Measurements from ENCODE around the genes CENPV, UBB and MPRIP.

GRCh38 chr17:15488225-15489129, 21.1 kb upstream of the CDRT4 start:
- PRO-cap, 3 experiments, result no peak in any of the 3 experiments
- RAMPAGE, long total RNA, 2 experiments, result no peak in any of the 2 experiments
- RRBS, result no CpG with 5 or more reads among the region's 11 CpGs

- PRO-cap, 3 experiments, result no peak in any of the 3 experiments
- RAMPAGE, long total RNA, 2 experiments, result no peak in any of the 2 experiments
- RRBS, result no CpG with 5 or more reads among the region's 5 CpGs
Observed at GRCh38 chr17:15659930-15660382, 24.2 kb downstream of the TRIM16 start.

DNA sequence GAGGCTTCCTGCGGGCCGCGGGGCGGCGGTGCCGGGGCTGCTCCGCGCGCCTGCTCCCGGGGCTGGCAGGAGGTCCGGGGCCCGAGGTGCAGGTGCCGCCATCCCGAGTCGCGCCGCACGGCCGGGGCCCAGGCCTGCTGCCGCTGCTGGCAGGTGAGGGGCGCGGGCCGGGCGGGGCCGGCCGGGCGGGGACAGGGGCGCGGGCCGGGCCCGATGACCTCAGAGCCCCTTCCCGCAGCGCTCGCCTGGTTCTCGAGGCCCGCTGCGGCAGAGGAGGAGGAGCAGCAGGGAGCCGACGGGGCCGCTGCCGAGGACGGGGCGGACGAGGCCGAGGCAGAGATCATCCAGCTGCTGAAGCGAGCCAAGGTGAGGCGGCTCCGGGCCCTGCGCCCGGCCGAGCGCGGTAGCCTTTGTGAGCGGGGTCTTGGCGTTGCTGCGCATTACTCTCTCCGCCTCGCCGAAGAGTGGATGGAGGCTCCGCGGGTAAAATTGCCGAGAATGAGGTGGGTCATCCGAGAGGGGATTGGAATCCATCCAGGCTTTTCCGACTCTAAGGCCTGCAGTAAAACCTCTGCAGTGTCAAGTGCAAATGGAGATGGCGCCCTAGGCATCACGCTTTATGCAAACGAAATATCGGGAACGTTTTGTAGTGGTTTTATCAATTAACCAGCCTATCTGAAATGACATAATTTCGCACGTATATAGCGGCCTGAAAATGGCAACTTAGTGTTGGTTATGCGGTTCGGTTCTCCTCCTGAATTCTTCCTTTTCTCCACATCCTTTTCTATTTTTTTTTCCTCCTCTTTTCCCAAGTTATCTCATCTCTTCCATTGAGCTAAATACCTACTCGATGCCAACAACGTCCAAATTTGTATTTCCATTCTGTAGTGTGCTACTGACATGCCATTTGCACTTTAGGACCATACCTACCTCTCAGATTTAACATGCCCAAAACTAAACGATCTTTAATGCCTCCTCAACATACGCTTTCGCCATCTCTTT, 557 bp downstream of the TTC19 start:
- PRO-cap, 3 experiments, result peak in 1 of 3 experiments; most common minus-strand start position 619 of the sequence (in 1)
- RAMPAGE, long total RNA, 2 experiments, result no peak in any of the 2 experiments
- RRBS, result under 1% methylated on average over 19 of the region's 79 CpGs

GRCh38 chr17:16024763-16025386, 25.3 kb downstream of the TTC19 start:
- PRO-cap, 3 experiments, result no peak in any of the 3 experiments
- RAMPAGE, long total RNA, 2 experiments, result no peak in any of the 2 experiments
- RRBS, result no CpG with 5 or more reads among the region's 4 CpGs

DNA sequence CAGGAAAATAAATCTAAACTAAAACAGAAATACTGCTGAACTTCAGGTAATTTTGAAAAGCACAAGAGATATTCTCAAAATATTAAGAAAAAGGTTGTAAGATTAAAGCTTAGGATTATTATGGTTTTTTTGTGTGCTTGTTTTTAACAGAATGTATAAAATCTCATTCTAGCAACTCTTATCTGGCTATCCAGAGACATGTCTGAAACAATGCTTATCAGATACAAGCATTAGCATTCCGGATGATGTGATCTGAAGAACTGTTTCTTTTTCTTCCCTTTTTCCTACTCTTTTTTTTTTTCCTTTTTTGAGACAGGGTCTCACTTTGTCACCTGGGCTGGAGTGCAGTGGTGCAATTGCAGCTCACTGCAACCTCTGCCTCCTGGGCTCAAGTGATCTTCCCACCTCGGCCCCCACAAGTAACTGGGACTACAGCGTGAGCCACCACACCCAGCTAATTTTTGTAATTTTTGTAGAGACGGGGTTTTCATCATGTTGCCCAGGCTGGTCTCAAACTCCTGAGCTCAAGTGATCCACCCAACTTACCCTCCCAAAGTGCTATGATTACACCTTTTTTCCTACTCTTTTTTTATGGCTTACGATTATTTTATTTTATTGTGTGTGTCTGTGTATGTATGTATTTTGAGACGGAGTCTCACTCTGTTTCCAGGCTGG, 38.7 kb downstream of the TTC19 start:
- PRO-cap, 3 experiments, result no peak in any of the 3 experiments
- RAMPAGE, long total RNA, 2 experiments, result no peak in any of the 2 experiments
- RRBS, result no CpG with 5 or more reads among the region's 6 CpGs

GRCh38 chr17:16046775-16047296, 47.2 kb downstream of the TTC19 start:
- PRO-cap, 3 experiments, result no peak in any of the 3 experiments
- RAMPAGE, long total RNA, 2 experiments, result no peak in any of the 2 experiments
- RRBS, result no CpG with 5 or more reads among the region's 3 CpGs

GRCh38 chr17:16058313-16058701, 58.7 kb downstream of the TTC19 start:
- PRO-cap, 3 experiments, result no peak in any of the 3 experiments
- RAMPAGE, long total RNA, 2 experiments, result no peak in any of the 2 experiments
- RRBS, result no CpG with 5 or more reads among the region's 4 CpGs

DNA sequence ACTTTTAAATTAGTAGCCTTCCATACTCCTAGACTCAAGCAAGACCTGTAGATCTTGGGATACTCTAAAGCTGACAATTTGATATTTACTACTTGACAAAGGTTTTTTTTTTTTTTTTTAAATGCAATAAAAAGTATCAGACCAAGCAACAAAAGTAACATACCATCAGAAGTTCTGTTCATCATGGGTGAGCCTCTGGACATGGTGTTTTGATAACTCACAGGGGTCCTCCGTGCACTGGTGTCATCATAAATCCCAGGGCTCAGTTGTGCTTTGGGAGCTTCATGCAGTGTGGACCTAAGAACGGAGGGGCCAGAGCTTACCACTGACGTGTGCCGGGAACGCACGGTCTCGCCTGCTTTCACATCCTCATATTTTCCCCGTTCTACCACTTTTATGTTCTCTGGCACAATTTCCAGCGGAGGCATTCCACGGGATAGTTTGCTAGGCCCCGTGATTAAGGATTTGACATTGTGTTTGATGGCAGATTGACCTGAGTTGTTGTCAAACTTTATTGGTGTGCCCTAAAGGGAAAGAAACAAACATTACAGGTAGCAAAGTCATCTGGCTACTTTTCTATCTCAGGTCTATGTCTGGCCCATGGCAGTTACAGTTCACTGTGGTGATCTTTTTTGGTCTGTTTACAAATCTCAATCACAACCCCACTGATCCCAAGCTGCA, 70.5 kb downstream of the TTC19 start:
- PRO-cap, 3 experiments, result no peak in any of the 3 experiments
- RAMPAGE, long total RNA, 2 experiments, result no peak in any of the 2 experiments
- RRBS, result no CpG with 5 or more reads among the region's 11 CpGs

DNA sequence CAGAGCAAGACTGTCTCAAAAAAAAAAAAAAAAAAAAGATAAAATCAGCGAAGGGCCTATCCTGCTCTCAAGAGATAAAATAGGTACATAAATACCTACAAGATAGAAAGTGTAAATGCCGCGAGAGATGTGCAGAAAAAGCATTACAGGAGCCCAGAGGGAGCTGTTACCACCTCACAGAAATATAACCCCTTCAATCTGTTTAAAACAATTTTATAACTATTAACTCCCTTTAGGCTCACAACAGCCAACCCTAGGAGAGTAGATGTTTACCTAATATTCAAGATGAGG, 1.9 kb downstream of the NCOR1 start:
- PRO-cap, 3 experiments, result no peak in any of the 3 experiments
- RAMPAGE, long total RNA, 2 experiments, result no peak in any of the 2 experiments
- RRBS, result no CpG with 5 or more reads among the region's 3 CpGs

DNA sequence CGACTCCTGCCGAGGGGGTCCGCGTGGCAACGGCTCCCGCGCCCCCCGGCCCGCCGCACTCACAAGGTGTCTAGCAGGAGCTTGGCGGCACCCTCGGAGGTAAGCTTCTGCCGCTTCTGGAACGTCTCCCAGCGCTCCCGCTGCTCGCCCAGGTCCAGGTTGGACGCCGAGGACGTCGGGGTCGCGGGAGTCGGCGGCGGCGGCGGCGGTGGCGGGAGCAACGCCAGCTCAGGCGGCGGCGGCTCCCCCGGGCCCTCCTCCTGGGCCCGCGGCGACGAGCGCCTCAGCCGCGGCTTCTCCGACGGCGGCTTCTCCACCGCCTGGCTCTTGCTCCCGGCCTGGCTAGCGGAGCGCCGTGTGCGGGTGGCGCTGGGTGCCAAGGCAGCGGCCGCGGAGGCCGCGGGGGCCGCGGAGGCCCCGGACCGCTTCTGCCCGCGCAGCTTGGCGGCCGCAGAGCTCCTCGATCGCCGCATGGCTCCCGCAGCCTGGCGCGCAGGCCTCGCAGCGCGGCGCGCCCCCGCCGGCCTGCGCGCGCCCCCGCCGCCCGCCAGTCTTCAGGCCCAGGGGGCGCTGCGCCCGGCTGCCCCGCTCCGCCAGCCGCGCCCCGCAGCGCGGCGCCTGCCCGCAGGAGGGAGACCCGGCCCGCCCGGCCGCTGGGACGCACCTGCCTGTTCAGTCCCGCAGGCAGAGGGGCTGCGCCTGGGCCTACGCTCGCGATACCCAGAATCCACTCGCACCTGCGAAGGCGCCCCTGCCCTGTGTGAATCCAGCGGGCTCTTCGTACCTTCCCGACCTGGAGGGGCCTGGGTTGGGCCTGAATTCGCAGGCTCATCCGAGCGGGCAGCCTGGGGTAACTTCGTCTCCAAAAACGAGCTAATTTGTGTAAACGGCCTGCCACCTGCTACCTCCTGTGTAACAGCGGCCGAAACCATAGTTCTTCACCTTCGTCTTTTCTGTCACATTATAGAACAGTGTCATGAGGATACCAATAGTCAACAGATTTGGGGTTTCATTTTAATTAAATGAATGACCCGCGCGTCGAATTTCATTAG, at the start of gene CENPV:
Gene CENPV, minus strand, starts transcription at position 506 of the 1,052 bp plus-strand sequence.
- PRO-cap, 3 experiments, result peak in 3 of 3 experiments; most common plus-strand start position 550 of the sequence (in 3); most common minus-strand start position 462 of the sequence (in 1)
- RAMPAGE, long total RNA, 2 experiments, result no peak in any of the 2 experiments
- RRBS, result 1% methylated on average over 56 of the region's 125 CpGs

DNA sequence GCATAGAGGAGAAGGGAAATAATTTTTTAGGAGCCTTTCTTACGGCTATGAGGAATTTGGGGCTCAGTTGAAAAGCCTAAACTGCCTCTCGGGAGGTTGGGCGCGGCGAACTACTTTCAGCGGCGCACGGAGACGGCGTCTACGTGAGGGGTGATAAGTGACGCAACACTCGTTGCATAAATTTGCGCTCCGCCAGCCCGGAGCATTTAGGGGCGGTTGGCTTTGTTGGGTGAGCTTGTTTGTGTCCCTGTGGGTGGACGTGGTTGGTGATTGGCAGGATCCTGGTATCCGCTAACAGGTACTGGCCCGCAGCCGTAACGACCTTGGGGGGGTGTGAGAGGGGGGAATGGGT, at the start of gene UBB:
Gene UBB, plus strand, starts transcription at position 205 of the 352 bp plus-strand sequence.
- PRO-cap, 3 experiments, result peak in 3 of 3 experiments; most common plus-strand start position 209 of the sequence (in 3)
- RAMPAGE, long total RNA, 2 experiments, result start-site peak on the plus strand in 2 of 2 experiments, centred at positions 208 to 213 of the sequence, 8,837 to 10,277 reads per replicate
- RRBS, result no CpG with 5 or more reads among the region's 22 CpGs

GRCh38 chr17:16396757-16397505, 16.0 kb downstream of the UBB start:
- PRO-cap, 3 experiments, result no peak in any of the 3 experiments
- RAMPAGE, long total RNA, 2 experiments, result no peak in any of the 2 experiments
- RRBS, result no CpG with 5 or more reads among the region's 8 CpGs

GRCh38 chr17:16406850-16407856, 8.2 kb upstream of the TRPV2 start:
- PRO-cap, 3 experiments, result peak in 3 of 3 experiments; most common plus-strand start chr17:16407348 (in 3); most common minus-strand start chr17:16407067 (in 1)
- RAMPAGE, long total RNA, 2 experiments, result no peak in any of the 2 experiments
- RRBS, result 2% methylated on average over 7 of the region's 67 CpGs

- PRO-cap, 3 experiments, result no peak in any of the 3 experiments
- RAMPAGE, long total RNA, 2 experiments, result no peak in any of the 2 experiments
- RRBS, result no CpG with 5 or more reads among the region's 13 CpGs
Observed at GRCh38 chr17:16822375-16822646, 132.3 kb downstream of the CCDC144A start.

- PRO-cap, 3 experiments, result no peak in any of the 3 experiments
- RAMPAGE, long total RNA, 2 experiments, result no peak in any of the 2 experiments
- RRBS, result no CpG with 5 or more reads among the region's 17 CpGs
Observed at GRCh38 chr17:16969847-16970918, 1.7 kb downstream of the TNFRSF13B start.

DNA sequence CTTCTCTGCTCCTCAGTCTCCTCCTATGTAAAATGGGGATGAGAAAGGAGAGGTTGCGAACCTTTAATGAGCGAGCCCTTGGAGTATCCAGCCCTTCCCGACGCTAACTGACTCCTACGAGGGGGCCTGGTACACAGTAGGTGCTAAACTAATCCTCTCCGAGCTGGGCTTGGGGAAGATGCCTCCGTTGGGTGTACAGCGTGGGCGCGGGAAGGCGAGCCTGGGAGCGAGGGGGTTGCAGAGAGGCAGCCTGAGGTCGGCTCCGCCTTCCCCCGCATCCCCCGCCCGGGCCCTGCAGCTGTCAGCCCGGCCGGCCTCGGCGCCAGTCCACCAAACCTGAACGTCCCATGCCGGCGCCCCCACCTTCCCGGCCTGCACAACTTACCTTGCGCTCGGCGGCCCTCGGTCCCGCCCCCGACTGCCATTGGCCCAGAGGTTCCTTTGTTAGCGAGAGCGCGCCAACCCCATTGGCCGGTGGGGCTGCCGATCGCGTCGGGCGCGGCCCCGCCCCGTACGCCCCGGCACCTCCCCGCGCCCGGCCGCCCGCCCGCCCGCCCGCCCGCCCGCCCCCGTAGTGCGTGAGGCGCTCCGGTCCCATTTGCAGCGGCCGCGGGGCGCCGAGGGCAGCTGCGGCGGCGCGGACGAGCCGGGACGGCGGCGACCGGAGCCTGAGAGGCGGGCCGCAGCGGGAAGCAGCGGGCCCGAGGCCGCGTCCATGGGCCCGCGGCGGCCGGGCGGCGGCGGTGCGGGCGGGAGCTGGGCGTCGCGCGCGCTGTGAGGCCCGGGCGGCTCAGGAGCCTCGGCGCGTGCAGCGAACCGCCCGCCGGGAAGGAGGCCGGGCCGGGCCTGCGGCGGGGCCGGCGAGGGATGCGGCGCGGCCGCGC, at the start of gene MPRIP:
Gene MPRIP, plus strand, starts transcription at position 572 of the 884 bp plus-strand sequence.
- PRO-cap, 3 experiments, result peak in 3 of 3 experiments; most common plus-strand start position 603 of the sequence (in 2); most common minus-strand start position 338 of the sequence (in 3)
- RAMPAGE, long total RNA, 2 experiments, result start-site peak on the minus strand in 1 of 2 experiments, centred at position 368 of the sequence, 10 reads per replicate
- RRBS, result 2% methylated on average over 43 of the region's 115 CpGs

DNA sequence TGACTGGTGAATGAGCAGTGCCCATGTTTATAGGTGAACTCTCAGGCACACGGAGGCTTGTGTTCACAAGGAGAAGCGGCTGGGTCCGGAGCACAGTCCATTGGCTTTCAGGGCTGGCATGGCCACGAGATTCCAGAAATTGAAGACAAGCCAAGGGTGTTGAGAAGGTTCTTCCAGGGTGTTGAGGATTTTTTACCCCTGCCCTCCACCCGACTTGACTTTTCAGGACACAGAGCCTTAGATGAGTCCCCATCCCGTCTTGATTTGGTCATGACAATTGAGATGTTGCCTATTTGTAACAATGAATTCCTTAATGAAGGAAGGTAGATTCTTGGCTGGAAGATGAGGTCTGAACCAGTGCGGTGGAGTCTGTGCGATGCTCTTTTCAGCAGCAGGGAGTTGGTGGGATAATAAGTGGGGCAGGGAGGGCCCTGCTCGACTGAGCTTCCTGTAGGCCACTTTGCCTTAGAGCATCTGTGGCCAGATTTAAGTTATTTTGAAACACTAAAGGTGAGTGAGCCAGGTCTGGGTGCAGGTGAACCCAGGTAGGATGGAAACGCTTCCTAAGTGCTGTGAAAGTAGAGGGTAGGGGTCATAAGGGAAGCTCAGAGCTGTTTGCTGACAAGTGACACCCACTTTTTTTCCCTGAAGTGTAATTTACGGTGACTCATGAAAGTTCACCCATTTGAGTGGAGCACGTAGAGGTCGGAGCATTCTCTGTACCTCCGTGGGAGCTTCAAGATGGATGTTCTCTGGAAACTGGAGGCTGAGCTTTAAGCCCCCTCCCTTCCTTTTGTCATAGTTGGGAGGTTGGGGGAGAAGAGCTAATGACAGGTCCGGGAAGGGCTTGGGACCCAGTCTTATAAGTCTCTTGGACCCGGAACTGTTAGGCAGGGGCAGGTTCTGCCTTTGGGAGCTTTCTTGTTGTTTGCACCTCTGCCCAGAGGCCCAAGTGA, 44.1 kb downstream of the MPRIP start:
- PRO-cap, 3 experiments, result no peak in any of the 3 experiments
- RAMPAGE, long total RNA, 2 experiments, result no peak in any of the 2 experiments
- RRBS, result no CpG with 5 or more reads among the region's 16 CpGs

DNA sequence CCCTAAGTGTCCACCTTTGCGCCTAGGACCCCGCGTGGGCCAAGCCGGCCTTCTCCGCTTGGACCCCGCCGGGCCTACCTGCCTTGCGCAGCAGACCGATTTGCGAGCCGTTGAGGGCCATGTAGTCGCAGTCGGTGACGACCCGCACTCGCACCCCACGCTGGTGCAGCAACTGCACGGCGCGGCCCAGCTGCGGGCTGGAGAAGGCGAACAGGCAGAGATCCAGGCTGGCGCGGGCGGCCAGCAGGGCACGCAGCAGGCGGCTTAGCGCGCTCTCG, 412 bp downstream of the PLD6 start:
- PRO-cap, 3 experiments, result peak in 1 of 3 experiments; most common plus-strand start position 128 of the sequence (in 1); most common minus-strand start position 112 of the sequence (in 1)
- RAMPAGE, long total RNA, 2 experiments, result no peak in any of the 2 experiments
- RRBS, result no CpG with 5 or more reads among the region's 30 CpGs

- PRO-cap, 3 experiments, result peak in 3 of 3 experiments; most common plus-strand start chr17:17301458 (in 3); most common minus-strand start chr17:17301229 (in 2)
- RAMPAGE, long total RNA, 2 experiments, result no peak in any of the 2 experiments
- RRBS, result no CpG with 5 or more reads among the region's 6 CpGs
Observed at GRCh38 chr17:17301152-17301610, 2.0 kb upstream of the NT5M start.

DNA sequence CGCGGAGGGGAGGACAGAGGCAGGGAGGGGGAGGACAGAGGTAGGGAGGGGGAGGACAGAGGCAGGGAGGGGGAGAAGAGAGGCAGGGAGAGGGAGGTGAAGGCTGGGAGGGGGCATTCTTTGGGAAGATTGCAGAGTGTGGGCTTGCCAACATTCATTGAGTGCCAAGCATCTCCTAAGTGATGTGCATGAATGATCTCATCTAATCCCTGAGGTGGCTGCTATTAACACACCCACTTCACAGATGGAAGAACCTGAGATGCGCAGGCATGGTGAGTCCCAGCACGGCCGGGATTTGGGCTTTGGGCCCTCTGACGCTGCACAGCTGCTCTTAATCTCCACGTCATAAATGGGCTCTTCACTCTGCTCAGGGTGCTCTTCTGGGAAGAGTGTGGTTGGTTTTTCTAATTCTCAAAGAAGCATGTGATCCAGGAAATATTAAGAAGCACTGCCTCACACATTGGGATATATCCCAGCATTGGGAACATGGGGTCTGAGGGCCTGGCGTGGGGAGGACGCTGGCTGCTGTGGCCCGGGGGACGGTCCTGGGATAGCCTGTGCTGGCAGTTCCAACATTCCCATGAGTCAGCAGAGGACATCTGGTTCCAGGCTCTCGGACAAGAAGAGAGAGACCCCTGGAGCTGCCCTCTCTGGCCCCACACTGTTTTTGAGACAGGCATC, 58.5 kb downstream of the NT5M start:
- PRO-cap, 3 experiments, result peak in 2 of 3 experiments; most common plus-strand start position 496 of the sequence (in 2); most common minus-strand start position 322 of the sequence (in 1)
- RAMPAGE, long total RNA, 2 experiments, result no peak in any of the 2 experiments
- RRBS, result no CpG with 5 or more reads among the region's 12 CpGs

All from testis (tissue), 5 donors.